Colonic mucosa (tissue), 1 donor: ENCODE data around the genes SPATC1L and MCM3AP.

- PRO-cap = no peak
Measured at GRCh38 chr21:45611985-45612614, 31.4 kb upstream of the PCBP3 start.

DNA sequence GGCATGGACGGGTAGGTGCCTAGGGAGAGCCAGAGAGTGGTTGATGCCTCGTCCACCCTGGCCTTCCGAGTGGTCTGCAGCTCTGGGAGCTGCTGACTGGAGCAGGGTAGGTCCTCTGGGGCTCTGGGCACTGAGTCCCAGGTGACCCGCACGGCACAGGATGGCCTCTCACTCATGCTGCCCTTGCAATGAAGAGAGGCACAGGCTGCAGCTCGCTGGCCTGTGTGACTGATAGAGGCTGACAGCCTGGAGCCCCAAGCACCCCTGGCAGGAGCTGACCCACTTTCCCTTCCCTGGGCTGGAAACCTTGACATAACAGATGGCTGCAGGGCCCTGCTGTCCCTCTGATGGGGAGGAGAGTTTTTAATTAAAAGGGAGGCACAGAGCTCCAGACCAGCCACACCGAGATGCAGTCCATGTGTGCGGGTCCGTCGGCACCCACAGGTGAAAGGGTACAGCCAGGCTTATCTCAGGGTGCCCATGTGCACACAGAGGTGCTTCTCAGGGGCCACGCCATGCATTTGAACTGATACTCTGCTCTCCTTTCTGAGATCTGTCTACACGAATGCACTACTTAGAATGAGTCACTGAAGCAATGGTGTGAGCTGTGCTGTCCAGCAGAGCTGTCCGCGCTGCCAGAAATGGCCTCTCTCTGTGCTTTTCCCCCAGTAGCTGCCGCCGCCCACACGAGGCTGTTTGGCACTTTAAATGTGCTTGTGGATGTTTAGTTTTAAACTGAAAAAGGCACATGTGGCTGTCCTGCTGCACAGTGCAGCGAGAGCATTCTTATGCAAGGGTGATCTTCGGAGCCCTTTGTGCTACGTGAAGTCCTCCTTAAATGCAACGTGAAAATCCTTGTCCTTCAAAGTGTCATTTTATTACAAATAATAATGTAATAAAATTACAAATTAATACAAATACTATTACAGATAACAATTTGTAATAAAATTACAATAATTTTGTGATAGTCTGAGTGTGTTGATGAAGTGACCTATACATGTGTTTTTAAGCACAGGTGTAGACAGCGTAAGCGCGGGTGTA, 87.2 kb upstream of the COL6A1 start:
- PRO-cap = no peak

- PRO-cap = unidirectional peak, plus-strand start at chr21:45972969; bidirectional peak, plus-strand start at chr21:45973148, minus-strand start at chr21:45973077
Measured at GRCh38 chr21:45972433-45973541, 8.8 kb upstream of the COL6A1 start.

DNA sequence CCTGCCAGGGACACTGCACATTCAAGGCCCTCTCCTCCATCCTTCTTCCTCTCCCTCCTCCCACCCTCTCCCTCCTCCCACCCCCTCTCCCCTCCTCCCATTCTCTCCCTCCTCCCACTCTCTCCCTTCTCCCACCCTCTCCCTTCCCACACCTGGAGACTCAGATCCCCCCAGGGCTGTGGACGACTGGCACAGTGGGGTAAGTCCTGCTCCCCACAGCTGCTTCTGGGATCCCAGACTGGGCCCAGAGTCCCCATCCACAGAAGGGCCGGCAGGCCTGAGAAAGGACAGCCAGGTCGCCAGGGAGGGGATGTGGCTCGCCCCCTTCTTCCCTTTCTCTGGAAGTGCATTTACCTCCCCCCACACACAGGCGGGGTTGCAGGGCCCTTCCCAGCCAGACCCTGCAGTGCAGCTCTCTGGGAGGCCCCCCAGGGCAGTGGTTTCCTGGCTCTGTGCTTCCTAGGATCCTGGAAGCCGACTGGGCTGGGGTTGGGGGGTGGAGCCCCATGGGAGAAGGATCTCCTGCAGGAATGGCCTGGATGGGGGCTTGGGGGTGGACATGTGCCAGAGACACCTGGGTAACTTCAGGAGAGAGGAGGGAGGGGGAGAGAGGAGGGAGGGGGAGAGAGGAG, 4.3 kb upstream of the COL6A1 start:
- PRO-cap = unidirectional peak, minus-strand start at position 68 of the sequence; unidirectional peak, minus-strand start at position 438 of the sequence

GRCh38 chr21:46033053-46034096, 51.8 kb downstream of the COL6A1 start:
- PRO-cap = no peak

DNA sequence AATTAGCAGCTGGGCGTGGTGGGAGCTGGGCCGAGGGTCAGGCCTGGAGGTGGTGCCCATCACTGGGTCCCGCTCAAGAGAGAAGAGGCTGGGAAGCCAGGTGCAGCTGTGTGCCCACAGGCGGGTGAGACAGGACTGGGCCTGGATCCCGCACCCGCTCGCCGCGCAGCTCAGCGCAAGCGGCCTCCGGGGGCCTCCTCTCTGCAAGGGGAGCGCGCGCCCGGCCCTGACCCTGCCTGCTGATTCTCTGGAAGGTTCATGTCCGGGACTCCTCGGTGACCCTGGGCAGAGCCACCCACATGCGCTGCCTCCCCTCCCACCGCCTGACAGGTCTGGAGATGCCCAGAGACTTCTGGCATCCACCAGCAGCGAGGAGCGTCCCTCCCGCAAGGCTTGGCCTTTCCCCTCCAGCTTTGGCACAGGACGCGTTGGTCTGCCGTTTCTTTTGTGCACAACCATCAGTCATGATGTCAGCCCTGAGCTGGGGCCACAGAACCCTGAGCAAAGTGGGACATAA, 42.1 kb upstream of the COL6A2 start:
- PRO-cap = no peak

DNA sequence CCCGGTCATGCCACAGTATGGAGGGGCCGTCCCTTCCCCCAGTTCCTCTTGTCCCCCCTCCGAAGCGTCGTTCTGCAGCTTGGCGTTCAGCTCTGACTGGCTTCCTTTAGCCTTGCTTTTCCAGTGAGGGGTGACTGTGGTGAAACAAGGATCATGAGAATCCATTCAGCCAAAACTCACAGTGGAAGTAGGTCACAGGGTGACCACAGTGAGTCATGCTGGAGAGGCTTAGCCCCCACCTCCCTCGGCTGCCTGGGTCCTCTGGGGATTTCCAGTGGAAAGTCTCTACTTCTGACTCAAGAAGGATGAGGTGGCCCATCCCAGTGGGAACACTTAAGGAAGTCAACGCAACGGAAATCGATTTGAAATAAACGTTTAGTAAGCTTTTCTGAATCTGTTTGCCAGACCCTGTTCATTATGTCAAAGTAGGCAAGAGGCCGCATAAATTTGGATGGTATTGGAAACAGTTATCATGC, 37.2 kb upstream of the COL6A2 start:
- PRO-cap = unidirectional peak, minus-strand start at position 125 of the sequence

DNA sequence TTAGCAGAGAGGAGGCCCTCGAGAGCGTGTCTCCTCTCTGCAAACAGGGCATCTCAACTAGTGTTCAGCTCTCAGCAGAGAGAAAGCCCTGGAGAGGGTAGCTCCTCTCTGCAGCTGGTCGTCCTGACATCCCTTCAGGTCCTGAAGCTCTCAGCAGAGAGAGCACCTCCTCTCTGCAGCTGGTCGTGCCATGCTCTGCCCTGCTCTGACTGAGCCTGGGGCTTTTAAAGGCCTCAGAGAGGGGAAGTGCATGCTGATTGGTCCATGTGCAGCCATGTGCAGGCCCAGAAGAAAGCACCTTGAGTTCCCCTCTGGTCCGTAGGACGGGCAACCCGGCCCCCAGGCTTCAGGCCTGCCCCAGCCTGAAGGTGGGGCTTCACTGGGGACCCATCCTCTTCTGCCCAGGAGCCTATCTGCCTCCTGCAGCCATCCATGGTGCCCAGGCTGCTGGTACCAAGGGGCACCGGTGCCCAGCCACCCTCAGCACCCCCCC, 11.2 kb downstream of the COL6A2 start:
- PRO-cap = no peak

- PRO-cap = no peak
Measured at GRCh38 chr21:46112074-46112761, 14.3 kb downstream of the COL6A2 start.

- PRO-cap = no peak
Measured at GRCh38 chr21:46130197-46131219, 24.9 kb downstream of the FTCD start.

- PRO-cap = no peak
Measured at GRCh38 chr21:46131220-46132099, 23.9 kb downstream of the FTCD start.

DNA sequence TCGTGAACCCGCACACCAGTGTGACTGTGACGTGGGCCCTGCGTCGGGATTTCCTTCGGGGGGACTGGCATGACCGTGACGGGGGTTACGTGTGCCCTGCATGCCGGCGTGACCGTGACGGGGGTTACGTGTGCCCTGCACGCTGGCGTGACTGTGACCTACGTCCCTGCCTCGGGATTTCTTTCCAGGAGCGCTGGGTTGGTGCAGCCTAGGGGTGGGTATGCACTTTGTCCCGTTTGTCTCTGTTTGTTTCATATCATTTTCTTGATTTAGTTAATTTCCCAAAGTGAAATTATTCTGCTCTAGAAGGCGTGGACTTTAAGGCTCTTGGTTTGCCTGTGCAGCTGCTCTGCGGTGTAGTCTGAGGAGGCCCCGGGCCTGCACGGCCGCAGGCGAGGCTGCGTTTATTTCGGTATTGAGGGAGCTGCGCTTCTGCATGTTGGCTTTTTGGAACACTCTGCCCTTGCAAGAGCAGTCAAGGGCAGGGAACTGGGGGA, 3.0 kb downstream of the FTCD start:
- PRO-cap = no peak

DNA sequence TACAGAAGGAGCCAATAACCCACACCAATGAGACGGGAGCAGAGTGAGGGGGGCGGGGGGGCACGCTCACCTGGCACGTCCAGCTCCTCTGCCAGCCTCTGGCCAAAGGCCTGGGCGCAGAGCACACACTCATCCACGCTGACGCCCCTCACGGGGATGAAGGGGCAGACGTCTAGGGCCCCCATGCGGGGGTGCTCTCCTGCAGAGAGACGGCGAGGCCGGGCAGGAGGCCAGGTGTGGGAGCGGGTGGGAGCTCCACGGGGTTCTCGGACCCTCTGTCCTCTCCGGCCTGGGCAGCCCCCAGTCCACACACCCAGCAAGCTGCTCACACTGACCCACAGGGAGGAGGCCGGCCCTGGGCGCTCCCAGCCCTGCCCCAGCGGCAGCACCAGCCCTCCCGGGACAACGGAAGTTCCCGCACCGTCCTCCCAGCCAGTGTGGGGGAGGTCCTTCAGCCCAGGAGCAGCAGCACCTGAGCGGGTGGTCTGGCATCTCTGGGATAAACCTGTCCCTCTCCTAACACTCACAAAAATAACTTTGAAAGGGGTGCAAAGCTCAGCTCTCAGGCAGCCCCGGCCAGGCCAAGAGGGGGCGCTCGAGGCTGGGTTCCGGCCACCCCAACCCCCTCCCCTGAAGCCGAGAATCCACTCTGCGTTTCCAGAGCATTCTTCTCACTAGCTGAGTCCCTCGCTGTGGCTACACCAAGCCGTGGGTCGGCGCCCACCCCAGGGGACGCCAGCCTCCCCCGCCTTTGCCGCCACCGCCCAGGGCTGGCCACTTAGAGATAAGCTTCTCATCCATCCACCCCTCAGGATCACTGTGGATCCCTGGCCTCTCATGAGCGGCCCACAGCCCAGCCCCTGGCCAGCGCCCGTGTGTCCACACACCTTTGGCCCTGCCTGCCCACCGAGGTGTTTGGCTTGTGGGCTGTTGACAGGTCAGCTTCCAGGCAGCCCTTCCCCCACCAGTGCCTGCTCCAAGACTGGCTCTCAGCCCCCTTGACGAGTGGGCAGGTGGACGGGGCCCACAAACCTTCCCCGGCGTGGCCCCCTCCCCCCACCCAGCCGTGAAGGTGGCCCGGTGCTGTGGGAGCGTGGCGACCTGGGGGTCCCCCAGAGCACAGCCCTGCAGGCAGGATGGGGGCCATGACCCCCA, 2.2 kb downstream of the FTCD start:
- PRO-cap = no peak

- PRO-cap = no peak
Measured at GRCh38 chr21:46155809-46156213, 432 bp upstream of the FTCD start.

- PRO-cap = no peak
Measured at GRCh38 chr21:46183641-46184585, at the start of gene SPATC1L. TSS of gene SPATC1L (minus strand) at chr21:46184459.

GRCh38 chr21:46187315-46187903, 3.1 kb upstream of the SPATC1L start:
- PRO-cap = no peak

GRCh38 chr21:46234746-46235862, 6.5 kb upstream of the LSS start:
- PRO-cap = no peak

- PRO-cap = no peak
Measured at GRCh38 chr21:46256241-46256723, 27.7 kb upstream of the LSS start.

GRCh38 chr21:46285515-46286133, at the start of gene MCM3AP:
TSS of gene MCM3AP (minus strand) at chr21:46285611.
- PRO-cap = no peak

DNA sequence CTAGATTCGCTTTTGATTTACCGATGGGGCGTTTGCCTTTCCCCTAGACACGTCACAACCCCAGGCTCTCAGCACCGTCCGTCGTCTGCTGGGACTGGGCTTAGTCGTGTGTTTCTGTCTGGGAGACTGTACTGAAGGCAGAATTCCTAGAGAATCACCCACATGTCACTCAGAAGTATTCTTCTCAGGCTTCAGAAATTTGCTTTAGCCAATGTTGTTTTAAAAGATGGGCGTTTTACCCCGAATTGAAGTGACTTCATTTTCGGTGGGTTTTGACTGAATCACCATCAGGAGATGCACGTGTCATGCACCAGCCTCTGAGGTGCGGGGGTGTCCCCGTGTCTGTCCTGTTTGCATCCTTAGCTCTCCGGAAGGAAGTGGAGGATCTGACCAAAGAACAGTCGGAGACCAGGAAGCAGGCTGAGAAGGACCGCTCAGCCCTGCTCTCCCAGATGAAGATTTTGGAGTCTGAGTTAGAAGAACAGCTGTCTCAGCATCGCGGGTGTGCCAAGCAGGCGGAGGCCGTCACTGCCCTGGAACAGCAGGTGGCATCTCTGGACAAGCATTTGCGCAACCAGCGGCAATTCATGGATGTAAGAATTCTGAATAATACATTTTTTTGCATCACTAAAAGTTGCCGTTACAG, 61.7 kb upstream of the DIP2A start:
- PRO-cap = no peak